Measurements from ENCODE around the gene FRY.

DNA sequence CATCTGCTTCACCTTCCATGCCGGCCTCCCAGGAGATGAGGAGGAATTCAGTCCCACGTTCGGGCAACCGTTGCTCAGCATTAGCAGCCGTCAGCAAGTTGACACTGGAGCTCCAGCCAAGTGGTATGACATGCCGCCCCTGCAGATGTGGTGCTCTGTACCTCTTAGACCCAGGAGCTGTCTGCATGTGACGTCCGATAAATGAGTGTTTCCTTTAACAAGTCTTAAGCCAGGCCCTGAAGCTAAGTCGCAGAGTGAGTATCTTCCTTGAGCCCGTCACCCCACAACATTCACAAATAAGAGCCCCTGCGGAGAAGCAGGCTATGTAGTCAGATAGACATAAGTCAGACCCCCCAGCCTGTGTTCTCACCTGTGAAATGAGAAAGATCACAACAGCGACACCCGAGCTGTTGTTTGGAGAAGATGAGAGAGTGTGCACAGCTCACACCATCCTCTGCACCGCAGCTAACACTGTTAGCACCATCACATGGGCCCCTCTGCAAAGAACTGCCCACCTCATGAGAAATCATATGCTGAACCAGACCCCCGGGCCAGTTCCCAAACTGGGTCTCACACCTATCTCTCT is 150.2 kb downstream of the KATNAL1 start:
- RRBS: no CpG with 5 or more reads among the region's 15 CpGs

- RRBS: no CpG with 5 or more reads among the region's 5 CpGs
These were observed 39.0 kb upstream of the KATNAL1 start for GRCh38 chr13:30346243-30346801.

- RRBS: no CpG with 5 or more reads among the region's 18 CpGs
These were observed 32.9 kb upstream of the UBE2L5 start for GRCh38 chr13:30389108-30390143.

- RRBS: no CpG with 5 or more reads among the region's 4 CpGs
These were observed 6.4 kb downstream of the HMGB1 start for GRCh38 chr13:30459362-30459724.

DNA sequence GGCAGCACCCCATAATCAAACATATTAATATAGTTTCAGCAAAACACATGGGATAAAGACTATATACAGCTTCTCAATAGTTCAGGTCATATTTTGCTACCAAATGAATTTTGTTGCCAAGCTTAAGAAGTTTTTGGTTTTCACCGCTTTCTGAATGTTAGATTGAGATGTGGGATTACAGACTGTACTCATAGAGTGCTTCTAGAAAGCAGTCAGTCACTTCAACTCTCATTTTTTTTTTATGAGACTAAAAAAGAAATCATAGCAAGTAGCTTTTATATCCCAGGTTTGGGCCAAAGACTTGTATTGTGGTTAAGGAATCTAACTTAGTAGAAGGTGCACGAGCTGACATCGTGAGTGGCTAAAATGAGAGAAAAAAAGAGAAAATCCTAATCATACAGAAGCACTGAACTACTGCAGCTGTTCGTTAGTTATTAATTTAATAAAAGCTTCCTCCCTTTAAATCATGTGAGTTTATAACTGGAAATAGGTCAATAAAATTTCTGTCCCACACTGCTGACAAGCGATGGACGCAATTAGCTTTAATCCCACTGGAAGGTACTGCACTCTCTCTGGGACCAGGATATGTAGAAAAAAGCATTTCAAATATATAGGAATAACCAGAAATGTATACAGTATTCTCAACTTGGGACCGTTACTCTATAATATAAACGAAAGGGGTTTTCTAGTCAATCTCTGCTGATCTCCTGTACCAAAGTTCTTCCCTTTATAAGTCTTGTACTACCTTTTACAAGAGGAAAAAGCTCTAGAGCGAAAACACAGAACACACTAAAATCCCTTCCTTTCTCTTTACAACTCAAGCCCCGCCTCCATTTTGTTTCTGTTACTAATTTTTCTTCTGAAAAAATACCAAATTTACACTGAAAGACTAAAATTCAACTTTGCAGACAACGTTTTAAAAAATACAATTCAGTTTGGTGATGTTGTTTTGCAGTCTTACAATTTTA is 2.0 kb upstream of the USPL1 start:
- RRBS: no CpG with 5 or more reads among the region's 11 CpGs

GRCh38 chr13:30616813-30617466 is 780 bp upstream of the USPL1 start:
- RRBS: no CpG with 5 or more reads among the region's 26 CpGs

- RRBS: 40% methylated on average over 9 of the region's 27 CpGs
These were observed 67.8 kb downstream of the ALOX5AP start for GRCh38 chr13:30803074-30803511.

GRCh38 chr13:30832135-30833438 is 73.5 kb upstream of the MEDAG start:
- RRBS: 36% methylated on average over 3 of the region's 25 CpGs

GRCh38 chr13:30874530-30874981 is 31.5 kb upstream of the MEDAG start:
- RRBS: no CpG with 5 or more reads among the region's 6 CpGs

DNA sequence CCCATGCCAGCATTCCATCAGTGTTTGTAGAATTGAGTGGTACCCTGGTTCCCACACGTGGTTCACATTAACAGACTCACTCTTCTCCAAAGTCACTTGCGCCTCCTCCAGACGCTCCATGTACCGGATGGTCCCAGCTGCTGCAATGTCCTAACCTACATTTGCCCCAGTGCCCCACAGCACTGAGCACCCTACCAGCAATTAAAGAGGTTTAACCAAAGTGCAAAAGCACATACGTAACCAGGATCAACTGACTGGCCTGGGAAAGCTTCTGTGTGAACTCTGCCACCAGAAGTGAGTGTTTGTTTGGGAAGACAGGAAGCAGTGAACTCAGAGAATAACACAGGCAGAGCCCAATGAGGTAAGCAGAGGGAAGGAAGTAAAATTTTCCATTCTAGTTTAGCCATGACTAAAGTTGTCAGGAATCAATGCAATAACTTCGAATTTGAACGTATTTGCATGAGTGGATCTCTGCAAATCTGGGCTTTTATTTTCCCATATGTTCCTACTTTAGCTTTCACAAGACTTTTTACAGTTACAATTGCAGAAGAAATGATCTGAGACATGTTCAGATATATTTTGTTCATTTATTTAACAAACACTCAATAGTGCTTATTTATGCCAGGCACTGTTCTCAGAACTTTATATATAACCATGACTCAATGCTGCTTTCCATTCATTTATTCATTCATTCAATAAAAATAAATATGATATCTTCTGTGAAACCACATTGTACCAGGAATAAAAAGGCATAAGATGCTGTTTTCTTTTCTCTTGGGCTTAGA is 7.2 kb upstream of the MEDAG start:
- RRBS: no CpG with 5 or more reads among the region's 7 CpGs

GRCh38 chr13:31160532-31161285 is 995 bp downstream of the HSPH1 start:
- RRBS: 2% methylated on average over 6 of the region's 38 CpGs

- RRBS: 2% methylated on average over 7 of the region's 39 CpGs
These were observed 689 bp upstream of the HSPH1 start for GRCh38 chr13:31162097-31163088.

- RRBS: no CpG with 5 or more reads among the region's 2 CpGs
These were observed 21.2 kb downstream of the B3GLCT start for GRCh38 chr13:31221029-31221389.

- RRBS: no CpG with 5 or more reads among the region's 2 CpGs
These were observed 47.9 kb upstream of the FRY start for GRCh38 chr13:31983580-31984084.

- RRBS: 1% methylated on average over 12 of the region's 67 CpGs
These were observed at the start of gene FRY for GRCh38 chr13:32030718-32032033. Gene FRY (plus strand): TSS chr13:32031774.

DNA sequence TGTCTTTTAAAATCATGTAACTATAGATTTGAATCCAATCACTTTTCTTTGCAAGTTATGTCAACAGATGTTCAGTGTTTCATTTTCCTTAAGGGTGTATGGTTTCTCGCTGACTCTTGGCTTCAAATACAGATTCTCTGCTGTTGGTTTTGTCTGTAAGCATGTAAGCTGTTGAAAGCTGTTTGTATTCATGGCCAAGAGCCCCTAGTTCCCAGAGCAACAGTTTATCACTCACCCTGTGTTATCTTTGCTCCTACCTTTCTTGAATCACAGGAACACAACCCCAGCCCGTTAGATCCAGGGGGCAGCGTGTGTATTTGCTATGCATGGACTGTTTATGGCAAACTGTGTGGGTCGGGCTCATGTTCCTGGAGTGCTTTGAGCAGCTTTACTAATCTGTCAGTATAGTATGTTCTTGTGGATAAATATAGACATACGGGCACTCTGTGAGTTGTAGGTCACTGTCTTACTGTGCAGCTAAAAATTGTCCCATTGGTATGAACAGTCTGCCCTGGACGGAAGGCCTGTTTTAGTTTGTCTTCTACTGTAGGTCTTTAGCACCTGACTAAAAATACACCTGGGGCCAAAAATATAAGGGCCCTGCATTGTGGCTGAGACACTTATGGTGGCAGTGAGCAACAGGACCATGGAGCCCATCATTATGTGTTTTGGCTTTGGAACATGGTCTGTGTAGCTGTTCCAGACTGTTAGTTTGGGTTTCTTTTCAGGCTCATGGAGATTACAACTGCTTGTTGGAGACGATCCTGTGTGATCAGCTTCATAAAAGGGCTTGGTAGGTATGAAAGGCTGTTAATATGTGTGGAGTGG is 29.0 kb downstream of the FRY start:
- RRBS: no CpG with 5 or more reads among the region's 7 CpGs

DNA sequence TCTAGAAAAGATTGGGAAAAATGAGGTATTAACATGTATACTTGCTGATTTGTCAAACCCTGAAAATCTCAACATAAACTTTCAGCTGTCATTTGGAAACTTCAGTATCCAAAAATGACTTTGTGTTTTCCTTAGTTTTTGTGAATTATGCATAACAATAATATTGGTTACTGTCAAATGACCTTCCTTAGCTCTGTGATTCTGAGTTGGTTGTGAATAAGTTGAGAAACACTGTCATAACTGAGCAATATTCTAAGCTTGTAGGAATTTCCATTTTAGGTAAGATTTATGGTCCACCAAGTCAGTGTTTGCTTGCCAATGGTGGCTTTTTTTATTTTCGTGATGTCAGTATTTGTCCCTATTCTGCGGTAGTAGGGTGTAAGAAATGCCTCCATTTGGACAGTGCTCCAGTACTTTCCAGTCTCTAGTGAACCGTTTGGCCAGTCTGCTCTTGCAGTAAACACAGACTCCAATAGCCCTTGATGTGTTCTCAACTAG is 94.6 kb downstream of the FRY start:
- RRBS: no CpG with 5 or more reads among the region's 3 CpGs

DNA sequence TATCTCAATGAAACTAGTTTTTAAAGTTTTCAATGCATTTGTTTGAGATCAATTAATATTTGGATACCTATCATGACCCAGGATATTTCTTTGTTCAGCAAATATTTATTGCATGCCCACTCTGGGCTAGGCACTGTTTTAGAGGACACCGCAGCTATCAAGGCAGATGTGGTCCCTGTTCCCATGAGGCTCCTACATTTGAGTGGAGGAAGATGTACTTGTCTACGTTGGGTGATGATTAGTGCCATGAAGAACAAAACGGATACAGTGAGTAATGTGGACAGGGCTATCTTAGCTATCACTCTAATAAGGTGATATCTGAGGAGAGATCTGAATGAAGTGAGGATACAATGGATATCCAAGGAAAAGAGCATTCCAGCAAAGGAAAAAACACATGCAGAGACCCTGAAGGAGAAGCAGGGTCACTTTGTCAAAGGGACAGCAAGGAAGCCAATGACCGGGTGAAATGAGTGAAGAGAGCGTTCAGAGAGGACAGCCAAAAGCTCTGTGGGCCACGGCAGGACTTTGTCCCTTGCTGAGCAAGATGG is 16.7 kb downstream of the ZAR1L start:
- RRBS: no CpG with 5 or more reads among the region's 6 CpGs

DNA sequence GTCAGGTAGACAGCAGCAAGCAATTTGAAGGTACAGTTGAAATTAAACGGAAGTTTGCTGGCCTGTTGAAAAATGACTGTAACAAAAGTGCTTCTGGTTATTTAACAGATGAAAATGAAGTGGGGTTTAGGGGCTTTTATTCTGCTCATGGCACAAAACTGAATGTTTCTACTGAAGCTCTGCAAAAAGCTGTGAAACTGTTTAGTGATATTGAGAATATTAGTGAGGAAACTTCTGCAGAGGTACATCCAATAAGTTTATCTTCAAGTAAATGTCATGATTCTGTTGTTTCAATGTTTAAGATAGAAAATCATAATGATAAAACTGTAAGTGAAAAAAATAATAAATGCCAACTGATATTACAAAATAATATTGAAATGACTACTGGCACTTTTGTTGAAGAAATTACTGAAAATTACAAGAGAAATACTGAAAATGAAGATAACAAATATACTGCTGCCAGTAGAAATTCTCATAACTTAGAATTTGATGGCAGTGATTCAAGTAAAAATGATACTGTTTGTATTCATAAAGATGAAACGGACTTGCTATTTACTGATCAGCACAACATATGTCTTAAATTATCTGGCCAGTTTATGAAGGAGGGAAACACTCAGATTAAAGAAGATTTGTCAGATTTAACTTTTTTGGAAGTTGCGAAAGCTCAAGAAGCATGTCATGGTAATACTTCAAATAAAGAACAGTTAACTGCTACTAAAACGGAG is 22.7 kb downstream of the BRCA2 start:
- RRBS: no CpG with 5 or more reads among the region's 4 CpGs

All from GM12892 (cell line).